NCI-H460 (cell line): ENCODE results near the genes SETD1A and KAT8.

RAMPAGE:
- cytosol, long total RNA = no peak
- long total RNA = no peak
- nucleus, long total RNA = no peak
These were observed 11.4 kb upstream of the ZNF747 start for GRCh38 chr16:30546125-30546460.

DNA sequence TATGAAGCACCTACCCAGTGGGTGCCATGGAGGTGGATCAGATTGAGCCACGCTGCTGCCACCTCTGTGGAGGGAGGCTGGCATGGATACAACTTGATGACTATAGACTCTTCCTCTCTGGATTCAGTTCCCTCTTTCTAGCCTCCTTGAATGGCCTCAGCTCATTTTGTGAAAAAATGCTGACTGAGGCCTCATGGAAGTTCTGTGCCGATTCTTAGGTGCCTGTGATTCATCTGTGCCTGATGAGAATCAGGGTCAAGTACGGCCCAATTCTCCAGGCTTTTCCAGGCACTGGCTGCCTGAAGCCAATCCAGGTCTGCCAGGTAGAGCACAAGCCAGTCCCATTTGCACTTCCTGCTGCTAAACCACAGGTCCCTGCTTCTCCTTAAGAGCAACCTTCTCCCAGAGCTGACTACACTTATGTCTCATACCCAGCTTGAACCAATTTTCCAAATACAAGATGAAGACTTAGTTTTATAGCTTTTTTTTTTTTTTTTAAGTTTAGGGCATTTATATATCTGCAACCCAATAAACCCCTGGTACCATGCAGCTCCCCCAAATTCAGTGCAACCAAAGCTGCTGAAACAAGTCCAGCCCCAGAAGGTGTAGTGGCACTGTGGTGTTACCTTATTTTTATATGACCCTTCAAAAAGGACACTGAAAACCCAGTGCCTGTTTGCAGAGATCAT is 7.2 kb downstream of the ZNF689 start:
RAMPAGE:
- cytosol, long total RNA = no peak
- long total RNA = no peak
- nucleus, long total RNA = no peak

GRCh38 chr16:30658245-30658330 is 143 bp upstream of the FBRS start:
RAMPAGE:
- cytosol, long total RNA = no peak
- long total RNA = no peak
- nucleus, long total RNA = no peak

DNA sequence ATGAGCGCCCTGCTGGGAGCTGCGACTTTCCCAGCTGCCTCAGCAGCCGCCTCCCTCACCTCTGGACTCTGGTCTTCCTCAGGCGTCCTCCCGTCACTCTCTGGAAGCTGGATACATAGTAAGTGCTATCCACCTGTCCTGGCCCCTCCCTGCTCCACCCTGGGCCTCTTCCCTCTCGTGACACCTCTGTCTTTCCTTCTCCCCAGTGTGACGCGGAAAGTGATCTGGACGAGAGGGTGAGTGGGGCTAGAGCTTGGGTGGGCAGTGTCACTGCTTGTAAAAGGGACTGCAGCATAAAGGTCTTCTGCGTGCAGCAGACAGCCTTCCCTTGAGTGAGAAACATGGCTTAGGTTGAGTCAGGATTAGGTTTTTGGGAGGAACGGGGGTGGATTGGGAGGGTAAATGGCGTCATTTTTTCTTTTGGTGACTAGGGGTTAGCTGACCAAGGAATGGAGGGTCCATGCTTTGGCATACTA is 2.9 kb downstream of the FBRS start:
RAMPAGE:
- cytosol, long total RNA = no peak
- long total RNA = no peak
- nucleus, long total RNA = no peak

RAMPAGE:
- cytosol, long total RNA = no peak
- long total RNA = no peak
- nucleus, long total RNA = no peak
These were observed 17.6 kb upstream of the TMEM265 start for GRCh38 chr16:30722776-30723328.

DNA sequence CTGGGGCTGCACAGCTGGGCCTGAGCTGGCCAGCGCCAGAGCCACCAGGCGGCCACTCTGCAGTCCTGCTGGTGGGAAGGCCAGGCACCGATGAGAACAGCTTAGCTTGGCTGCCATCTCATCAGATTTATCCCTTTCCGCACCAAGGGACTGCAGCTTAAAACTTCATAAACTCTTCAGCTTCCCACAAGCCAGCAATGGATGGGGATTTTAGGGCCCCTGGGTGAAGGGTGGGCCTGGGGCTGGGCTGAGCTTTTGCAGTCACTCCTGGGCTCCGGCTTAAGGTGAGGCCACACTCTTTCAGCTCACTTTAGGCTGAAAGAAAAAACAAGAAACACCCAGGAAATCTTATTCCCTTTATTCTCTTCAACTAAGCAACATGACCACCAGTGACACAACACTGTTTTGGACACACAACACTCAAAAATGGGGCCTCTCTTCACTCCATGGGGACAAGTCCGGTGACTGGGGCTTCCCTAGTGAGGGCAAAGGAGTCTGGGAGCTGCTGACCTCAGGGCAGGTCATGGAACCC is 8.8 kb downstream of the ZNF629 start:
RAMPAGE:
- cytosol, long total RNA = no peak
- long total RNA = no peak
- nucleus, long total RNA = no peak

RAMPAGE:
- cytosol, long total RNA = no peak
- long total RNA = no peak
- nucleus, long total RNA = no peak
These were observed 690 bp upstream of the ZNF629 start for GRCh38 chr16:30787838-30787952.

DNA sequence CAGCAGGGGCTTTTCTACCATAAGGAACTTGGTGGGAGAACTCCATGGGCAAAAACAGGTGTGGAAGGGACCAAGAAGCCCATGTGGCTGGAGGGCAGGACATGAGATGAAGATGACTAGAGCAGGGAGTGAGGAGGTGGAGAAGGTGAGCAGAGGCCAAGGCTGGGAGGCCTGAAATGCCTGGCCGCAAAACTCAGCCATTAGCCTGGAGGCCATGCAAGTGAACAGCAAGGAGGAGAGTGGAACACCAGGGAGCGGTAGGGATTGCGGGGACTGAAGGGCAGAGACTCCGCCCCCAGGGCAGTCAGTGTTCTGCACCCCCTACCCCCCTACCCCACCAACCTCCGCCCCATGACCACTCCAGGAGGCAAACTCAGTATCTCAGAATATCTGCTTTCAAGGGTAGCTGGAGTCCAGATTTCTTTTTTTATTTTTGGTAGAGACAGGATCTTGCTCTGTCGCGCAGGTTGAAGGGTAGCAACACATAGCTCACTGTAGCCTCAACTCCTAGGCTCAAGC is 17.0 kb downstream of the BCL7C start:
RAMPAGE:
- cytosol, long total RNA = no peak
- long total RNA = no peak
- nucleus, long total RNA = no peak

RAMPAGE:
- cytosol, long total RNA = no peak
- long total RNA = no peak
- nucleus, long total RNA = start-site peak on the plus strand at chr16:30957720-30957784, 9 and 10 reads in 2 replicates
These were observed at the start of gene SETD1A for GRCh38 chr16:30957413-30957904. Gene SETD1A (plus strand): TSS chr16:30957754.

GRCh38 chr16:31077583-31078132 is 3.4 kb downstream of the ZNF646 start:
RAMPAGE:
- cytosol, long total RNA = no peak
- long total RNA = no peak
- nucleus, long total RNA = no peak

DNA sequence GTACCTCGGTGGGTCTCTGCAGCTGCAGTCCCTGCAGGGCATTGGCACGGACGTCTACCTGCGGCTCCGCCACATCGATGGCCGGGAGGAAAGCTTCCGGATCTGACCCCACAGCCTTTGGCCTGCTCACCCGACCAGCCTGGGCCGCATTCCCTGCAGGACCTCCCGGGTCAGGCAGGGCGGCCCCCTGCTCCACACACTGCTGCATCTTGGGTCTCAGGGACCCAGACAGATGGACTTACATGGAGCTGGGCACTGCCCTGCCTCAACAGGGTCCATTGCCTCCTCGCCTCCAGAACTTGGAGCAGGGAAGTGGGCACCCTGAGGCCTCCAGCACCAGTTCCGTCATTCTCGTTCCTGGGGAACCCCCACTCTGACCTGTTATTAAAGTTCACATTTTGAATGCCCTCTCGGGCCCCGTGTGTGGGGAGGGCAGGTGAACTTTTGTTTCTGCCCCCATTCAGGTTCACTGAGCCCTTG is 4.0 kb downstream of the BCKDK start:
RAMPAGE:
- cytosol, long total RNA = no peak
- long total RNA = no peak
- nucleus, long total RNA = no peak

RAMPAGE:
- cytosol, long total RNA = no peak
- long total RNA = no peak
- nucleus, long total RNA = no peak
These were observed at the start of gene KAT8 for GRCh38 chr16:31117334-31118408. Gene KAT8 (plus strand): TSS chr16:31117664.

DNA sequence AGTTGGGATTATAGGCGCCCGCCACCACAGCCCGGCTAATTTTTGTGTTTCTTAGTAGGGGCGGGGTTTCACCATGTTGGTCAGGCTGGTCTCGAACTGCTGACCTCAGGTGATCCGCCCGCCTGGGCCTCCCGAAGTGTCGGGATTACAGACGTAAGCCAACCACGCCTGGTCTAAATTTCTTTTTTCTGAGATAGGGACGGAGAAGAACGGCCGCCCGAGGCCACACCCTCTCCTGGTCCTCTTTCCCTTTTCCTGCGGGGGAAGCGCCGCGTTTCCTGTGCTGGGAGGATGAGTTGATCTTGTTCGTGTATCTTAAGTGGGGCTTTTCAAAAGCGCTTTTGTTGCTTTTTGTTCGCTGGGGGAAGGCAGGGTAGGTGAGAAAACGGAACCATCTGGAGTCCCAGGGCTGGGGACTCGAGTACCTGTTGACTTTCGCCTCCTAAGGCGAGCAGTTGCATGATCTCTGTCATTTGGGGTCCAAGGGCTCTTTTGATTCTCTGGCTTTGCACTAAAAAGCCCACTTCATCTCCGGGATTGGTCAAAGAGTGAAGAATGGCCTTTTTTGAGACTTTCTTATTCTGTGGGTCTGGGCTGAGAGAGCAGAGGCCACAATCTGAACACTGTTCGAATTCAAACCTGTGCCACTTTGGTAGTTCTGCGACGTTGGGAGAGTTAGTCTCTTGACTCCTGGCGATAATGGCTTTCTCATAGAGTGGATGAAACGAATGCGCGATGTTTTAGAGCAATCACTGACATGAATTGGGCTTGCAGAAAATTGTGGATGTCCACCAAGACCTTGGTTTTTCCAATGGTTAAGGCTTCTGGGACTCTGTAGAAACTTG is 1.3 kb downstream of the FUS start:
RAMPAGE:
- cytosol, long total RNA = no peak
- long total RNA = no peak
- nucleus, long total RNA = no peak

DNA sequence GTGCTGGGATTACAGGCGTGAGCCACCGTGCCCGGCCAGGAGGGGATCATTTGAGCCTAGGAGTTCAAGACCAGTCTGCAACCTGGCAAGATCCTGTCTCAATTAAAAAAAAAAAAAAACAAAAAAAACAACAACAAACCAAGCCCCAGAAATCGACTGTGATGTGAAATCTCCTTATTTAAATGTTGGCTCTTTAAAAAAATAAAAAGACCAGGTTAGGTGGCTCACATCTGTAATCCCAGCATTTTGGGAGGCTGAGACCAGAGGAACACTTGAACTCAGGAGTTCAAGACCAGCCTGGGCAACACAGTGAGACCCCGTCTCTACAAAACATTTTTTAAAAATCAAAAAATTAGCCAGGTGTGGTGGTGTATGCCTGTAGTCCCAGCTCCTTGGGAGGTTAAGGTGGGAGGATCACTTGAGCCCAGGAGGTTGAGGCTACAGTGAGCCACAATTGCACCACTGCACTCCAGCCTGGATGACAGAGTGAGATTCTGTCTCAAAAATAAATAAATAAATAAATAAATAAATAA is 4.9 kb upstream of the ARMC5 start:
RAMPAGE:
- cytosol, long total RNA = no peak
- long total RNA = no peak
- nucleus, long total RNA = no peak

DNA sequence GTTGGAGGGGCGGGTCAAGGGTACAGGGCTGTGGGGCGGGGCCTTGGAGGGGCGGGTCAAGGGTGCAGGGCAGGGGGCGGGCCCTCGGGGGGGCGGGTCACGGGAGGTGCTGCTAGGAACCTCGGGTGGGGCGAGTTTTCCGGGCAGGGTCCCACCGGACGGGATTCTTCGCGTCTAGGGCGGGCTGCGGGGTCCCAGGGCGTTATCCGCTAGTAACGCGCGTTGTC is 5.0 kb downstream of the TGFB1I1 start:
RAMPAGE:
- cytosol, long total RNA = no peak
- long total RNA = no peak
- nucleus, long total RNA = no peak

RAMPAGE:
- cytosol, long total RNA = no peak
- long total RNA = no peak
- nucleus, long total RNA = no peak
These were observed 6.9 kb downstream of the SLC5A2 start for GRCh38 chr16:31489789-31490328.

GRCh38 chr16:31490329-31491035 is 7.6 kb downstream of the SLC5A2 start:
RAMPAGE:
- cytosol, long total RNA = no peak
- long total RNA = no peak
- nucleus, long total RNA = no peak

RAMPAGE:
- cytosol, long total RNA = no peak
- long total RNA = no peak
- nucleus, long total RNA = no peak
These were observed 9.1 kb downstream of the RUSF1 start for GRCh38 chr16:31498954-31499578.

RAMPAGE:
- cytosol, long total RNA = start-site peak on the plus strand at chr16:31700564-31700604, 12 and 7 reads in 2 replicates
- long total RNA = no peak
- nucleus, long total RNA = no peak
These were observed 12.7 kb upstream of the KRBOX5 start for GRCh38 chr16:31700224-31700798.

RAMPAGE:
- cytosol, long total RNA = no peak
- long total RNA = no peak
- nucleus, long total RNA = no peak
These were observed 4.1 kb upstream of the ZNF267 start for GRCh38 chr16:31869472-31869989.